ENCODE results near the gene FAM120B.

DNA sequence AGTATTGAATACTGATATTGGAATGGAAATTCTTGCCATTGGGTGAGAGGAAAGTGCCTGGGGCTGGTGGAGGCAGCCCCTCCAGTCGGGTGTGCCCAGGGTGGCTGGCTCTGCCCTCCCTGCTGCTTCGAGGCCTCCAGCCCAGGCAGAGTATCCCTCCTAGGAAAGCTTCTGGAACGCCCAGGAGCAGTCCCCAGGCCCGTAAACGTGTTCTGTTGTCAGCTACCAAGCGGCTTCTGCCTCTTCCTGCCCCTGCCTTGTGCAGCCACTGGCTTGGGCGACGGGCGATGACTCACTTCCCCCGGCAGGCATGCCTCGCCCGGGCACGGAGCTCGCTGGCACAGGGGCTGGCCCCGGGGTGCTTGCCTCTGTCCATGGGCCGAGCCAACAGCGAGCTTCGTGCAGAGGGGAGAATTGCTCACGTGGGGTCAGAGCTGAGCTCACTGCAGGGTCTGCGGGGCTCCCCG lies 86.7 kb upstream of the THBS2 start:
- PRO-cap, result no peak

DNA sequence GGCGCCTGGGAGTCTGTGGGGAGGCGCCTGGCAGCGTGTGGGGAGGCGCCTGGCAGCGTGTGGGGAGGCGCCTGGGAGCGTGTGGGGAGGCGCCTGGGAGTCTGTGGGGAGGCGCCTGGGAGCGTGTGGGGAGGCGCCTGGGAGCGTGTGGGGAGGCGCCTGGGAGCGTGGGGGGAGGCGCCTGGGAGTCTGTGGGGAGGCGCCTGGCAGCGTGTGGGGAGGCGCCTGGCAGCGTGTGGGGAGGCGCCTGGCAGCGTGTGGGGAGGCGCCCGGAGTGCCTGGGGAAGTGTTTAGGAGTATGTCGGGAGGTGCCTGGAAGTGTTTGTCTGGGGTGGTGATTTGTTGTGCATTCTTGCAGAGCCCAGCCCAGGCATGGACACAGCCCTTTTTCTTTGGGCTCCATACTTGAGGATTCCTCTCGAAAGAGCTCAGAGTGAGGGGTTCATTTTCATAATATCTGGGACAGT lies 172.0 kb upstream of the THBS2 start:
- PRO-cap, result no peak

DNA sequence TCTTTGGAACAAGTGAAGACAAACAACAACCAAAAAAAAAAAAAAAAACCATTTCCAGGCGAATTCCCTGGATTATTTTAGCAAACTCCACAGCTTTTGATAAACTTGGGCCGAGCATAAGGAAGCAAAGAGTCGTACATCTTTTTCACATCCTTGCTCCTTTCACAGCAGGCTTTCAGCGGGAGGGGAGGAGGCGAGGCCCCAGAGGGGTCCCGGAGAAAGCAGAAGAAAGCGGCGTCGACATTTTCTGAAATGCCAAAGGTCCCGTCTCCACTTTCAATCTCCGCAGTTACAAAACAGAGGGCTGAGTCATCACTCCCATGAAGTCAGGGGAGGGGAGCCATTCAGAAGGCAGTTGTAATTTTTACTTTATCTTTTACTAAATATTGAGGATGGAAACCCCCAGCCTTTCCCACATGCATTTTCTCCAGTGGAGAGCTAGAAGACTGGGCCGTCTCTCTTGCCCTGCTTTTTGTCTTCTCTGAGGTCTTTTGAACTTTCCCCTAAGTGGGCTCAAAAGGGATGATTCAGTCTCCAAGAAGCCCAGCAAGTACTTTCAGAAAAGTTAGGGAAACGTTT lies 174.2 kb upstream of the THBS2 start:
- PRO-cap, result no peak

DNA sequence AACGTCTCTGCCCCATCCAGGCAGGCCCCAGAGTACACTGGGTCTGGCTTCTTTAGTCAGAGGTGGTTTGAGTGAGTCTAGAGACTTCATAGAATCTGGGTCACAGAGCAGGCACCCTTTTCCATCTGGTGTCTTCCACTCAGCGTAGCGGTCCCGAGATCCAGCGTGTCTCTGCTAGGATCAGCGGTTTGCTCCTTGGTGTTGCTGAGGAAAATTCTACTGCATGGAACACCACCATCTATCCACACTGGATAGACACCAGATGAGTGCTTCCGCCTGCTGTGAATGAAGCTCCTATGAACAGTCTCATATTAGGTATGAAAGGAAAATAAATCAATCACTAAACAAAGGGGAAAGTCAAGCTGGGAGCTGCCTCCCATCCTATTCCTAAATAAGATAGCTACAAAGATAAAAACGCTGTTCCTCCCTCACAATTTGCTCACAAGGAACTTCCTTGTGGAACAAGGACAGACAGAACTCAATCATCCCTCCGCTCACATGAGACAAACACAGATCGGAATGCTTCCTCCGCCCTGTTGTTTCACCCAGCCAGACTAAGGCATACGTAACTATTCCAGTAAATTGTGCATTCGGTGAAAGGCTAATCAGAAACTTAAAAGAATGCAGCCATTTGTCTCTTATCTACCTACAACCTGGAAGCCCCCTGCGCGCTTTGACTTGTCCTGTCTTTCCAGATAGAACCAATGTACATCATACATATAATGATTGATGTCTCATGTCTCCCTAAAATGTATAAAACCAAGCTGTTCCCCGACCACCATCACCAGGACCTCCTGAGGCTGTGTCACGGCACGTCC lies 197.2 kb upstream of the THBS2 start:
- PRO-cap, result no peak

DNA sequence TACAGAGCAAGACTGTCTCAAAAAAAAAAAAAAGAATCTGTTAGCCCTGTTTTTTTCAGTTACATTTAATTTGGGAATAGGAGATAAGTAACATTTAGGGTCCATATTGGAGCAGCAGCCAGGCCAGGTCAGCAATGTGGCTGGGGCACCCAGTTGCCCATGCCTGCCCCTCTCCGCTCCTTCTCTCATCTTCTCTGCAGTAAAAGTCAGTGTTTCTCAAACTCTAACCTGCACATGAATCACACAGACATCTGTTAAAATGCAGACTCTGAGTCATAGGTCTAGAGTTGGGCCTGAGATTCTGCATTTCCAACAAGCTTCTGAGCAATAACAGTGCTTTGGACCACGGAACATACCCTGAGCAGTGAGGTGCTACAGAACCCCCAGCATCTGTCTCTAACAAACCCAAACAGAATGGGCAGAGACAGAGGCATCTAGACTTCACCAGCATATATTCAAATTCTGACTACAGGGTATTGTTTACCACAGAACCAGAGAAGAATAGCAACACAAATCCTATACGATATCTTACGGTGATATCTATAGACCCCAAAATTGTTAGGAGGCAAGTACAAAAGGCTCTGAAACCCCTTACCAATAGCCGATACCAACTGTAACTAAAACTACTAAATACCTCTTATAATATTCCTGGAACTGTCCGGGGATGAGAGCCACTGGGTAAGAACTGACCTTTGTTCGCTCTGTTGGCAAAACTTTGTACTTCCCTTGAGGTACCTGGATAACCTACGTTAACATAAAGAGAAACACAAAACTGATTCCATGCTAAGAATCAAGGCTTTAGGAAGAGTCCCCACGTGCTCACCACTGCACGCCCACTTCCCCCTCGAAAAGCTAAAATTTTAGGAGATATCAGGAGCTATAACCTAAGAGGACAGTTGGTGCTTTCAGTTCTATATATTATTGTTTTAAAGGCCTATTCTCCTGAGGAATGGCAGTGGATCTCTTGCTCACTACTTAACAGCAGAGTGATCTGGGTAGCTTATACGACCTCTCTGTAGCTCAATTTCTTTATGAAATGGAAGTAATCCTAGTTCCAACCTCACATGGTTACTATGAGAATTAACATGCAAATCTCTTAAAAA lies 9.8 kb downstream of the PHF10 start:
- PRO-cap, result no peak

DNA sequence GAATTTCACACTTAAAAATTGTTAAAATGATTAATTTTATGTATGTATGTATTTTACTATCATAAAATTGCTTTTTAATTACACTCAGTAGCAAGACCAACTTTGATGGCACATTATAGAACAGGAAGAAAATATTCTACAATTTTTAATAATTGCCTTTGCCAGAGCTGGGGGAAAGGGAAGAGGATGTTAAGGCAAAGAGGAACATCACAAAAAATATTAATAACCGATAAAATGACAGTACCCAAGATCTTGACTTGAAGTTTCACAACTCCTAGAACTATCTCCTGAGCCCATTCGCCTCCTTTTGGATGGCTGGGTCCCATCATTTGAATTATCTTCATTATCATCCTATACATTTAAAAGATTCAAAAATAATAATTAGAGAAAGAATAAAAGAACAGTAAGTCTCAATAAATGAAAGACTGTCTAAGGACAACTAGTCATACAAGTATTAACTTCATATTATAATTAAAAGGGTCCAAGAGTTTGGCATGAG lies 3.5 kb downstream of the PHF10 start:
- PRO-cap, result no peak

- PRO-cap, result no peak
These were observed 1.9 kb downstream of the PHF10 start for GRCh38 chr6:169722457-169722800.

- PRO-cap, result no peak
These were observed 12.4 kb downstream of the ERMARD start for GRCh38 chr6:169763663-169764385.

DNA sequence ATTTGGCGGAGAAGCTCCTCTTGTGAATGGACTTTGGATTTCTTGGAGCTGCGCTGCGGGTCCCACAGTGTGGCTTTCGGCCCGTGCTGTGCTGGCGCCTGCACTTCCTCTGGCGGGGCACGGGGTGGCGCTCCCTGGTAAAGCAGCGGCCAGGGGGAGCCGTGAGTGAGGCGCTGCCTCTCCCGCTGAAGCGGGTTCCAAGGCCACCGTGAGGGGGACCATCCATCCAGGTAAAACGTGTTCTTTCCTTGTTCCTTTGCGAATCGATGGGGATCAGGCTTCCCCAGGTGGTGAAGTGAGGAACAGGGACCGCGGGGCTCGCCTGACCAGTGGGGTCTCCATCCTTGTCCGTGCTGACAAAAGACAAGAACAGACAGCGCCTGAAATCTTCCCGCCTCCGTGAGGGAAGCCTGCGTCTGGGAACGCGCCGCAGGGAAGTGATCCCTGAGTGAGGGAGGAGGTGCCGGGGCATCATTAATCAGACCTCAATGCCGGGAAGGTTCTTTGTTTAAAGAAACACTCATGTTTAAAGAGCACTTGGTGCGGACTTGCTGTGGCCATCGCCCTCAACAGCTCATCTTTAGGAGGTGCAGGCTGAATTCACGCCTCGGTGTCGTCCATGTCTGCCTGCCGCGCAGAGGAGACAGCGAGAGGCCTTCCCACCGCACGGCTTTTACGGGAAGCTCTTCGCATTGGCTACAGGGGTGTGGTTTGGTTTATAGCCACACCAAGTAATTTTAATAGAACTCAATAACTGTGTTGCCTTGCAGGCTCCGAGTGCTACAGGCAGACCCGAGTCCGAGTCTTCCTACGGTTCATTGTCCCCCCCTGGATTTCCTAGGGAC lies 39.0 kb downstream of the ERMARD start:
- PRO-cap, result bidirectional peak, plus-strand start at position 164 of the sequence, minus-strand start at position 99 of the sequence; unidirectional peak, minus-strand start at position 648 of the sequence

DNA sequence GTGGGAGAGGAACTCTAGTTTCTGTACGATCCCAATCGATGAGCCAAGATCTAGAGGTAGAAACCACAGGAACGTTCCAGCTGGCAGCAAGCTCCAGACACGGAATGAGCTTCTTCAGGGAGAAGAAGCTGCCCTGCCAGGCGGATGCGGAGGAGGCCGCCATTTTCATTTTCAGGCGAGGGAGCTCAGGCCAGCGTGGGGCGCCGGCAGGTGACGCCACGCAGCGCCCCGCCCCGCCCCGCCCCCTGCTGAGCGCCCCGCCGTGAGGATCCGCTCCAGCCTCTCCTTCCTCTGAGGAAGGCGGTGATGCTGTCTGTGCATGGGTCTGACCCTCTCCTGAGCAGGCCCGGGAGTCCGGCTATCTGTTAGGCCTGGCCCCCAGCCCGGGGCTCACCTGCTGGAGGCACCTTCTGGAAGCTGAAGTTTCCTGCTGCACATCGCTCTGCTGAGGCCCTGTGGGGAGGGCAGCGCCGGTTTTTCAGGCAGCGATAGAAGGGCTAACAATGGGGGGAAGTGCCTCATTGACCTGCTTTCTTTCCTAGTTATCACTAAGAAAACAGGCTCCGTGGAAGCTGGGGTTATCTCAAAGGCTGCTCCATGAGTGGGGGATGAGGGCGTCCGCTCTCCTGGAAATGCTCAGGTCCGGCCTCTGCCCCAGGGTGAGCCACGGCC lies 147.6 kb downstream of the ERMARD start:
- PRO-cap, result no peak

DNA sequence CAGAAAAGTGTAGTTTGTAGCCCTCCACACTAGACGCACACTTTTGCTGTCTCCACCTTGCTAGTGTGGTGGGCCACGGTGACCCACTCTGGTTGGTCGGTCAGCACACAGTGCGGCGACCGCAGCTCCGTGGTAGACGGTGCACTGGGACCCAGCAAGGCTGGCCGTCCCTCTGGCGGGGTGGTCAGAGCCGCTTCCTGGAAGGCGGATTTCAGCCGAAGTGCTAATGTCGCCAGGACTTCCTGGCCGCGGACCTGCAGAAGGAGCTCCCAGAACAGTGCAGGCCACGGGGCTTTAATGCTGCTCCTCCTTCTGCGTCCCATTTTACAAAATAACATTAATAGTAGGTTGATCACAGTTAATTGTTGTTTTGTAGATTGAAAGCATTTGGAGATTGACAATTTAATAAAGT lies 268.4 kb downstream of the DLL1 start:
- PRO-cap, result no peak

GRCh38 chr6:170043248-170043872 lies 247.5 kb downstream of the DLL1 start:
- PRO-cap, result no peak

GRCh38 chr6:170152269-170153356 lies 138.3 kb downstream of the DLL1 start:
- PRO-cap, result unidirectional peak, plus-strand start at chr6:170152749

- PRO-cap, result no peak
These were observed 1.2 kb downstream of the DLL1 start for GRCh38 chr6:170289506-170290245.

DNA sequence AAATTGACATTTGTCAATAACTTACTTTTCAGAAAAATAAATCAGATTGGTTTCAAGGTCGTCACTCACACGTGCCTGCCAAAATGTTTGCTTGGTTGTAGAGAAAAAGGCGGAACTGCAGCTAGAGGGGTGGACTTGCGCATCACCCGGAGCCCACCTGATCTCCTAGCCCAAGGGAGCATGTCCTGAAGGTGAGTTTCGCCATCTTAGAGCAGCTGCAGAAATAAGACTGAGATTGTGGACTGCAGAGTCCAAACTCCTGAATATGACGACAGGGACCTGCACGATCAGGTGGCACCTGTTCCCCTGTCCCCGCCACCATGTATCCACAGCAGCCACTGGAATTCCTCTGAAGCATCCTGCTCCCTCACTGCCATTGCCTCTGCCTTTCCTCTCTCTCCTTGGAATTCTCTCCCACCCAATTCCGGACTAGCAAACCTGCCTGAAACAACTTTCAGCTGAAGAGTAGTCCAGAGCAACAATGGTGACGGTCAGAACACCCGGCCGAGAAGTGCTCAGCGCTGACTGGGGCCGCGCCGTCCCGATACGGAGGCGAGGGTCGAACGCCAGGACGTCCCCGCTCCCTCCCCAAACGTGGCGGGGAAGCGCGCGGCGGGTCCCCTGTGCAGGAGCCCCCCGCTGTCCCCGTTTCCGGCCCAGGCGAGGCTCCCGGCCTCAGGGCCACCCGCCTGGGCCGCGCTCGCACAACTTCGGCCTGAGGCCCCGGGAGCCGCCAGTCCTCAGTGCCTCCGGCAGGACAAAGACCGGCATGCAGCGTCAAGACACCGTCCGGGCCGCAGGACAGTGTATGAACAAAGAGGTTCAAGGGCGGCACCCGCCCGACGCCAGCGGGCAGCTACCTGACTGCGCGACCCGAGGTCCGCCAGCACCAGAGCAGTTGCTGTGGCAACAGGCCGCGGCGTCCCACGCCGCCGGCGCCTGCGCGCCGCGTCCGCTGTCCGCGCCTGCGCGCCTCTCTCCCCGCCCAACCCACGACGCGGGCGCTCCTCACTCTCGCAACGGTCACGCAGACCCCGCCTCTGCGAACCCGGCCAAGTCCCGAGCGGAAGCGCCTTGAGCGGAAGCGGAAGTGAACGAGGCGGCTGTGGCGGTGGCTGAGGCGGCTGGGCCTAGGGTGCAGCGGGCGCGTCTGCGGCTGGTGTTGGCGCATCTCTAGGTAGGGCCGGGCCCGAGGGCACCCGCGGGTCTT lies at the start of gene FAM120B:
FAM120B (plus strand) TSS at position 1,093 of the 1,210 bp plus-strand sequence.
- PRO-cap, result bidirectional peak, plus-strand start at position 473 of the sequence, minus-strand start at position 527 of the sequence; bidirectional peak, plus-strand start at position 1,097 of the sequence, minus-strand start at position 858 of the sequence

GRCh38 chr6:170344717-170345304 lies 38.3 kb downstream of the FAM120B start:
- PRO-cap, result no peak

Data from neuron (in vitro differentiated cells).